Ovary (tissue), 7 donors: ENCODE results near the genes NFKBIE and CD2AP.

DNA sequence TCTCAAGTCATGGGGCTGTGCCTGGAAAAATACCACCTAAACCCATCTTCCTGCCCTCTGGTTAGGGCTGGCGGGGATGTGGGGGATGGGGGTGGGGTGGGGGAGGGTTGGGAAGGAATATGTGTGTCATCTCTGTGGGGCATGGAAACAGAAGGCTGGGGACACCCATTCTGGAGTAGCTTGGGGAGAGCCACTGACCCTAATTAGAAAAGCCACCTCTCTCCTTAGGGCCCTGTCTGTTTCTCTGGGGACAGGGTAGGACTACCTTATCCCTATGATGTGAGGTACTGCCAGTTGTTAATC, 1.3 kb upstream of the SLC29A1 start:
- PRO-cap, 7 experiments: peak in 1 of 7 experiments; most common plus-strand start position 150 of the sequence (in 1)
- RAMPAGE, long total RNA, 2 experiments: no peak in any of the 2 experiments

- PRO-cap, 7 experiments: peak in 7 of 7 experiments; most common plus-strand start chr6:44265708 (in 1); most common minus-strand start chr6:44265548 (in 7)
- RAMPAGE, long total RNA, 2 experiments: no peak in any of the 2 experiments
Observed at GRCh38 chr6:44265229-44266052, at the start of gene NFKBIE. Gene NFKBIE (minus strand): TSS chr6:44265551.

DNA sequence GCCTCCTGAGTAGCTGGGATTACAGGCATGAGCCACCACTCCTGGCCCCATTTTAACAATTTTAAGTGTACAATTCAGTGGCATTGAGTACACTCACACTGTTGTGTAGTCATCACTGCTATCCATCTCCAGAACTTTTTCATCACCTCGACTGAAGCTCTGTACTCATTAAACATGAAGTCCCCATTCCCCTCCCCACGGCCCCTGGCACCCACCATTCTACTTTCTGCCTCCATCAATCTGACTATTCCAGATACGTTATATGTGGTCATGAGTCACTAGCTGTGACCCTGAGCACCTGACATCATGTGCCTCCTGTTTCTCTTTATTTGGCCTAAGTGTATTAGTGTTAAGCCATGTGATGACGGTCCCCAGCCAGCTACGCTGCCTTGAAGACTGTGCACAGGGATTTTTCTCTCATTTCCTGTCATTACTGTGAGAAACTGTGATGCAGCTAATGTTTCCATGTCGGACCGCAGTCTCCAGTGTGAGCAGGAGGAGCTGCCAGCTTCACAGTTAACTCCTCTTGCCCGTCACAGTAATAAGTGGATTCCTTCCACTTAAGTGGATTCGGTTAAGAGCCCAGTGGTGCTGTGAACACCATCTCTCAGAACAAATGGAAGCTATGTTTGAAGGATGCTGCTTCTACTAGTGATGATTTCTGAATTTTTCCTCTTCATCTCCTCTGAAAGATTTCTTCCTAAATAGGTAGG, 9.9 kb upstream of the SPATS1 start:
- PRO-cap, 7 experiments: no peak in any of the 7 experiments
- RAMPAGE, long total RNA, 2 experiments: no peak in any of the 2 experiments

DNA sequence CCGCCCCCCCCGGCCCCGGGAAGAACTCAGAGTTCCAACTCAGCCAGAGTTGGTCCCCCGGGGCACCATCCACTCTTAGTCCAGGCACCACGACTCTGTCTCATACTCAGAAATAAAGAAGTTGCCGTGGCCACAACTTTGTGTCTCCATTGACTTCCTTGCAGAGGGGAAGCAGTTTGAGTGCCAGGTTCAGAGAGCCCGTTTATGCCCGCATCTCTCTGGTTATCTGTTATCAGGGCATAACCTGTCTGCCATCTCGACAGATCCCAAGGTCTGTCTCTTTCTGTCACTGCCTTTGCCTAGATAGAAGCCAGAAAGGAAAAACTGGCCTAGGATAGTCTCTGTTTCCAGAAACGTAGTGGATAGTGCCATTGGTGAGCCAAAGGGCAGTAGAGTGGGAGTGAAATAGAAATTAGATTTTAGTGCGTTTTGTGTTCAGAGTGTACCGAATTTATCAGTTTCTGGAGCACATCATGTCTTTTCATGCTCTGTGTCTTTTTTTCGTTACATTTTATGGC, 708 bp downstream of the CDC5L start:
- PRO-cap, 7 experiments: peak in 6 of 7 experiments; most common plus-strand start position 42 of the sequence (in 3); most common minus-strand start position 279 of the sequence (in 2)
- RAMPAGE, long total RNA, 2 experiments: no peak in any of the 2 experiments

GRCh38 chr6:44393275-44393842, 5.9 kb downstream of the CDC5L start:
- PRO-cap, 7 experiments: no peak in any of the 7 experiments
- RAMPAGE, long total RNA, 2 experiments: no peak in any of the 2 experiments

GRCh38 chr6:44569952-44570592, 182.6 kb downstream of the CDC5L start:
- PRO-cap, 7 experiments: peak in 1 of 7 experiments; most common plus-strand start chr6:44570118 (in 1)
- RAMPAGE, long total RNA, 2 experiments: no peak in any of the 2 experiments

DNA sequence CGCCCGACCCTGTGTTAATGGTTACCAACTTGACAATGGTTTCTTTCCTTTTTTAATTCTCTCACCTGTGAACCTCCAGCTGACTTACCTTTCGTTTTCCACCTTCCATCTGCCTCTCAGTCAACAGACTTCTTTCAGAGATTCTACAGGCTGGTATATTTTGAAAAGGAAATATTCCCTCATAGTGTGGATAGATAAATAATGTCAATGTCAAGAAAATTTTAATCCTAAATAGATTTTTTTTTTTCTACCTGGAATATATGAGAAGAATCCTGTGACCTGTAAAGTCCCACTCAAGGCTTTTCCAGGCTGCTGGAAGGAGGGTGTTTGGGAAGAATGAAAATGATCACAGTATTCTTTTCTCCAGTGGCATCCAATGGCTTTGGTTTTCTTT, 317.5 kb downstream of the CDC5L start:
- PRO-cap, 7 experiments: no peak in any of the 7 experiments
- RAMPAGE, long total RNA, 2 experiments: no peak in any of the 2 experiments

- PRO-cap, 7 experiments: no peak in any of the 7 experiments
- RAMPAGE, long total RNA, 2 experiments: no peak in any of the 2 experiments
Observed at GRCh38 chr6:45062292-45063062, 265.7 kb upstream of the RUNX2 start.

DNA sequence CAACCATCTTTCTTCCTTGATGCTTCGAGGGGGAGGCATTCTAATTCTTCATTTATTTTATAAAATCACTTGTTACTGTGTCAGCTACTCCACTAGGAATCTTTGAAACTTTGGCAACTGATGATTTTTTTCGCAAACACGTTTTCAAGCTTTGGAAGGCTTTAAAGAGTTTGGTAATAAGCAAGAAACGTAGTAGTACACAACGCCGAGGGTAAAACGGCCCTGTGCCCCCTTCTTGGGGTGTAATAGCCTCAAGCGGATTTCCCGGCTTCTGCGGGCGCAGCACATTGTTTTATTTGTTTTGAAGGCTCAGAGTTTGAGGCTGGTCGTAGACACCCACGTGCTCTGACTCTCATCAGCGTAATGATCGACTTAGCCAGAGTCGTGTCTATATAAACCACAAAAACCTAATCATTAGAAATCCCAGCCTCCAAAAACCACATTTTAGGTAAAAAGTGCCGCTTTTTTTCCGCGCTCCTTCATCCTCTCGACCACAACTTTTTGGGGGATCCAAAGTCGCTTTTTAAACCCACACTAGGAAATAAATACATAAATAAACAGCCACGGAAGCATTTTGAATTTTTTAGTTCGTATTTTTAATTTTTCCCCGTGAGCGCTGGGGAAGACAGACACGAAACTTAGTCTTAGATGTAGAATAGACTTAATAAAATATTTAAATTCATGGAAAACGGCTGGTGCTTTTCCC, 42.9 kb upstream of the SUPT3H start:
- PRO-cap, 7 experiments: no peak in any of the 7 experiments
- RAMPAGE, long total RNA, 2 experiments: no peak in any of the 2 experiments

DNA sequence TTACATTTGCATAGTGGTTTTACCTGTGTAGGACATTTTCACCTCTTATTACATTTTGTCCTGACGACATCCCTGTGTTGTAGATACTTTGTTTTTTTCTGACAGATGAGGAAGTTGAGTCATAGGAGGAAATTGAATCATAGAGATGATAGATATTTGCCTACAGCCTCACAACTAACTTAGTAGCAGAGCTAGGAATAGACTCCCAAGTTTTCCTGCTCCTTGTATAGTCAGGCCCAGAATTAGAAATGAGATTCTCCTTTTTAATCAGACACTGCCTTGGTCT, 100.5 kb upstream of the SUPT3H start:
- PRO-cap, 7 experiments: no peak in any of the 7 experiments
- RAMPAGE, long total RNA, 2 experiments: no peak in any of the 2 experiments

- PRO-cap, 7 experiments: no peak in any of the 7 experiments
- RAMPAGE, long total RNA, 2 experiments: no peak in any of the 2 experiments
Observed at GRCh38 chr6:45495827-45496288, 118.1 kb upstream of the SUPT3H start.

DNA sequence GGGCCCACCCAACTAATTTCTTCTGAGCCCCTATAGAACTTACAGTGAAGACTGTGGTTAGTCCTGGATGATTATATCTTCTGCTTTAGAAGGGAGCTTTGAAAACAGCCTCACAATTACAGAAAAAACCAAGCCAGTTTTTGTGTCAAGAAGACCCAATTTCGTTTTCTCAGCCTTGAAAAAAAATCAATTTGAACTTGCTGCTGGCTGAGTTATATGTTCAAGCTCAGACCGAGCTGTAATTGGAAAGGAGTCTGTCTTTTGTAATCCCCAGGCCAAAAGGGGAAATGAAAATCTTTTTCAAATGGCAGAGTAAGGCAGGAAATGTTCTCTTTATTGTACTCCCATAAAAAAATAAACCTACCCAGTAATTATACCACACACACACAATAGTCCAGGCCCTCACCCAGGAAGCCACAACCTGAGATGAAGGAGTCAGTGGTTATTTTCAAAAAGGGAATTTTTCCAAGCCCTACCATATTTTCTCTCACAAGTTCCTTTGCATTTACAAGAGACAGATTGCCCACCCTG, 45.4 kb downstream of the CLIC5 start:
- PRO-cap, 7 experiments: no peak in any of the 7 experiments
- RAMPAGE, long total RNA, 2 experiments: no peak in any of the 2 experiments

- PRO-cap, 7 experiments: no peak in any of the 7 experiments
- RAMPAGE, long total RNA, 2 experiments: no peak in any of the 2 experiments
Observed at GRCh38 chr6:46130547-46130710, 640 bp downstream of the ENPP4 start.

- PRO-cap, 7 experiments: no peak in any of the 7 experiments
- RAMPAGE, long total RNA, 2 experiments: no peak in any of the 2 experiments
Observed at GRCh38 chr6:46671915-46672802, 15.5 kb upstream of the TDRD6 start.

DNA sequence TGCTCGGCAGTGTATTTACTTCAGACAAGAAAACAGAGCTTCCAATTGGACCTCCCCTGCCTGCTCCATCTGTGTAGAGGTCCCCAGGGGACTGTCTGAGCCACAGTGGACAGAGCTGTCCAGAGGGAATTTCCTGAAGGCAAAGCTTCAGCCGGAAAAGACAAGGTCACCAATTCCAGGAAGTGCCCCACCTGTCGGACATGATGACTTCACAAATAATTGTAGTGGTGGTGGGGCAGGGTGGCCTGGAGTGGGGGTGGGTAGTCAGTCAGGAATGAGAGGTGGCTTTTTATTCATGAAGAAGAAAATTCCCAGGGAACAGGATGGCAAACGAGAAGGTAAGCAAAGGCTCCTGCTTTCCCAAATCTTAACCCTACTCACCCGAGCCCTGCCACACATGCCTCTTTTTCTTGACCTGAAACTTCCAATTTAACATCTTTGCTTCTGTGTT, 18.5 kb downstream of the ADGRF5 start:
- PRO-cap, 7 experiments: no peak in any of the 7 experiments
- RAMPAGE, long total RNA, 2 experiments: no peak in any of the 2 experiments

DNA sequence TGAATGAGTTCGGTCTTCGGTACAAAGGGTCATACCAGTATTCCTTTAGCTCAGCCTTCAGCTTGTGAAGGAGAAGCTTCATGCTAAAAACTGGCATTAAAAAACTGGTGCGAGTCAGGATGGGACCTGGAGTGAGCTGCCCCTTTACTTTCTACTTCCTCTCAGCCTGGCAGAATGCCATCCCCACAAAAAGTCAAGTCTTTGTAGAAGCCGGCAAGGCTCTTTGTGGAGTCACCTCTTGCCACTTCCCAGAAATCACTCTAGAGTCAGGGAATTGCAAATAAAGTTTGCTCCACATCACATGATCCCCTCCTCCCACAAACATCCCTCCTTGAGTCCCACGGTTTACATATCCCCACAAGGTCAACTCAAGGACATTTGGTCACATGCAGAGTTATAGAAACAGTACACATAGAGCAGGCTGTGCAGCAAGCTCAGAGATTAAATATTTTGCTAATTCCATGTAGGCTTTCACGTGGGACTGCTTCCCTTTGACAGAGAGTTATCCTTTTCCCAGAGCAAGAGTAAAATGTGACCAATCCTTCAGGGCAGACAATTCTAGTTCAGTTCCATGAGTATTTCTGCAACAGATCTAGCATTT, 34.7 kb upstream of the ADGRF1 start:
- PRO-cap, 7 experiments: peak in 5 of 7 experiments; most common plus-strand start position 520 of the sequence (in 1); most common minus-strand start position 257 of the sequence (in 5)
- RAMPAGE, long total RNA, 2 experiments: no peak in any of the 2 experiments

DNA sequence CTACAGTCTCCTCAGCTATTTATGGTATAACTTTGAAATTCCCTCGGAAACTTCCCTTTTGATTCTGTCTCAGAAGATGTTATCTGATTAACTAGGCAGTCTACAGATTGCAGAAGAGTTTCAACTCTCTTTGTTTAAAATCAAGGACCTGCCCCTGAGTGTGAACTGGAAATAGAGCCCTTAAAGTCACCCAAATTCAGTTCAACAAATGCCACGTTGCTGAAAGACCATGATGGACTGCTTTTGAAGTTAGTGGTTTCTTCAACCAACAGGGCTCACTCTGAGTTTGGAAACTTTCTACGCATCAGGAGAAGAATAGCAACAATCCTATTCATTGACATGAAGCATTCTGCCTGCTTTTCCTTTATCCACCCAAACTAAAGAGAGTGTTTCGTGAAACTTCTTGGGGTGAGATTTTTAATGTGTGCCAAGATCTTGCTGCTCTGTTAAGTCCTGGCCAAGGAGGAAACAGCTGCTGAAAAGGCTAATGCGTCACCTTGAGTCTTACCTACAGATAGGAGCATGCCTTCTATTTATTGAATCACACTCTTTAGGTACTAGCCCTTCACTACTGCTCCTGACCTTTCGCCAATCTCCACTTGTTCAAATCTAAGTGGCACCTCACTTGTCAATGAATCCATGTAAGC, 111.6 kb downstream of the TNFRSF21 start:
- PRO-cap, 7 experiments: no peak in any of the 7 experiments
- RAMPAGE, long total RNA, 2 experiments: no peak in any of the 2 experiments

GRCh38 chr6:47308418-47308760, 1.3 kb downstream of the TNFRSF21 start:
- PRO-cap, 7 experiments: peak in 1 of 7 experiments; most common plus-strand start chr6:47308710 (in 1)
- RAMPAGE, long total RNA, 2 experiments: no peak in any of the 2 experiments

- PRO-cap, 7 experiments: no peak in any of the 7 experiments
- RAMPAGE, long total RNA, 2 experiments: no peak in any of the 2 experiments
Observed at GRCh38 chr6:47310174-47310515, 440 bp upstream of the TNFRSF21 start.

GRCh38 chr6:47477324-47477857, at the start of gene CD2AP:
Gene CD2AP (plus strand): TSS chr6:47477789.
- PRO-cap, 7 experiments: peak in 7 of 7 experiments; most common plus-strand start chr6:47477810 (in 3); most common minus-strand start chr6:47477593 (in 6)
- RAMPAGE, long total RNA, 2 experiments: start-site peak on the plus strand in 1 of 2 experiments, at chr6:47477752-47477845 at its widest, 37 reads per replicate; start-site peak on the minus strand in 1 of 2 experiments, at chr6:47477621-47477669 at its widest, 59 reads per replicate